Right ventricle myocardium (tissue), 1 donor: Measurements from ENCODE around the genes HOXD10, HOXD4 and PDE11A.

DNA sequence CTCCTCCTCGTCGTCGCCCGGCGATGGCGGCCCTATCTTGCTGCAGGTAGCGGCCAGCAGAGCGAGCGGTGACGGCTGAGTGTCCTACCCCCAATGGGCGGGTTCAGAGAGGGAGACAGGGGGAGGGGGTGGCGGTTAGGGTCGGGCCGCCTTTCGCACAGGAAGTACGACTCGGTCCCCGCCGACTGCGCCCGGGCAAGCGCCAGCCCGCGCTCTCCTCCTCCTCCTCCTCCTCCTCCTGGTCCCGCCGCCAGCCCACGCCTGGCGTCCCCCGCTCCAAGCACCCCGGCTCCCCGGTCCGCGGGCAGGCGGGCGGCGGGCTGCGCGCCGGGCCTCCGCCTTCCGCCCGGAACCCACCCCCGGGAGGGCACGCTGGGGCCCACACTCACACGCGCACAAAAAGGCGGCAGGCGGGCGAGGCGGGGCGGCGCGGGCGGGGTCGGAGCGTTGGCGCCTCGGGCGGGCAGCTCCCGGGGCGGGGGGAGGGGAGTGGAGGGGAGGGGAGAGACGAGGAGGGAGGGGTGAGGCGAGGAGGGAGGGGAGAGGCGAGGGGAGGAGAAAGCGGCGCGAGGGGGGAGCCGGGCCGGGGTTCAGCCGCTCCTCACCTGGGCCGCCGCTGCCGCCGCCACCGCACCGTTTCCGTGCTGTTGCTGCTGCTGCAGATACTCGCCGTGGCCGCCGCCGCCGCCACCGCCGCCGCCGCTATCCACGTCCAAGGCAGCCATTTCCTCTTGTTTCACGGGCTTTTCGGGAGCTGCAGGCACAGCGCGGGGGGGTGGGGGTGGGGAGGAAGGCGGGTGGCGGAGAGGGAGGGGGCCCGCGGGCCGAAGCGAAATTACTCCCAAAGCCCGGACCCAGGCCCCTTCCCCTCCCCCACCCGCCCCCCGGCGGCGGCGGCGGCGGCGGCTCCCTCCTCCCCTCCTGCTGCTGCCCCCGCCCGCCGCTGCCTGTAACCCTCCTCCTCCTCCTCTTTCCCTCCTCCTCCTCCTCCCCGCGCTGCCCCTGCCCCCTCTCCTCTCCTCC lies 1.1 kb downstream of the SP3 start:
- PRO-cap, 2 experiments, result peak in 2 of 2 experiments; most common plus-strand start position 163 of the sequence (in 2); most common minus-strand start position 25 of the sequence (in 2)

DNA sequence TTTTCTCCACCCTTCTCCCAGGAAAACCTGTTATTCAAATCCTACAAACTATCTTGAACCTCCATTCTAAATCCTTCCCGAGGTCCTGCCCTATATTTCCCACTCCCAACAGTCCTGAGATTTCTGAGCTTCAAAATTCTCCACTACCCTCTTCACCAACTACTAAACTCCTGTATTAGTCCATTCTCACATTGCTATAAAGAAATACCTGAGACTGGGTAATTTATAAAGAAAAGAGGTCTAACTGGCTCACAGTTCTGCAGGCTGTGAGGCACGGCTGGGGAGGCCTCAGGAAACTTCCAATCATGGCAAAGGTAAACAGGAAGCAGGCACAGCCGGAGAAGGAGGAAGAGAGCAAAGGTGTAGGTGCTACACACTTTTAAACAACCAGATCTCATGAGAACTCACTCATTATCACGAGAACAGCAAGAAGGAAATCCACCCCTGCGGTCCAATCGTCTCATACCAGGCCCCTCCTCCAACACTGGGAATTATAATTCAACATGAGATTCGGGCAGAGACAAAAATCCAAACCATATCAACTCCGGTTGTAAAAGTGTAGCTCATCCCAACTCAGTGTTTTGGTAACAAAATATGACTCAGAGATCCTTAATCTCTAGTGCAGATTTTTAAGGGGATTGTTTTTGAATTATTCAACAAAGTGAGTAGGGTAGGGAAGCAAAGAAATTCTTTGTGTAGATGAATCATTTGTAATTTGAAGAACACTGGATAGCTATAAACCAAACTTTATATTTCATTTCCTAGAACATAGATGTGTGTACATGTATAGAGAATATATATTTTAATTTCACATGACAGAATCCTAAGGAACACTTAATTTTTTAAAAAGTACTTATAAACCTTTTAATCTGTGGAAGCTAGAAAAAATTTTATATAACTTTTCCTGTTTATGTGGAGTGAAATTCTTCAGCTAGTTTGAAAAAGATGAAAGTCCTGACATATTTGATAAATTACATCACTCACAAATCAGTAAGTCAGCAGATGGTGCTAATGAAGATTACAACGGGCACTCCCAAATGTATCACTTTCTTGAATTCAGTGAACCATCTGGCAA lies 130.3 kb downstream of the OLA1 start:
- PRO-cap, 2 experiments, result no peak in any of the 2 experiments

DNA sequence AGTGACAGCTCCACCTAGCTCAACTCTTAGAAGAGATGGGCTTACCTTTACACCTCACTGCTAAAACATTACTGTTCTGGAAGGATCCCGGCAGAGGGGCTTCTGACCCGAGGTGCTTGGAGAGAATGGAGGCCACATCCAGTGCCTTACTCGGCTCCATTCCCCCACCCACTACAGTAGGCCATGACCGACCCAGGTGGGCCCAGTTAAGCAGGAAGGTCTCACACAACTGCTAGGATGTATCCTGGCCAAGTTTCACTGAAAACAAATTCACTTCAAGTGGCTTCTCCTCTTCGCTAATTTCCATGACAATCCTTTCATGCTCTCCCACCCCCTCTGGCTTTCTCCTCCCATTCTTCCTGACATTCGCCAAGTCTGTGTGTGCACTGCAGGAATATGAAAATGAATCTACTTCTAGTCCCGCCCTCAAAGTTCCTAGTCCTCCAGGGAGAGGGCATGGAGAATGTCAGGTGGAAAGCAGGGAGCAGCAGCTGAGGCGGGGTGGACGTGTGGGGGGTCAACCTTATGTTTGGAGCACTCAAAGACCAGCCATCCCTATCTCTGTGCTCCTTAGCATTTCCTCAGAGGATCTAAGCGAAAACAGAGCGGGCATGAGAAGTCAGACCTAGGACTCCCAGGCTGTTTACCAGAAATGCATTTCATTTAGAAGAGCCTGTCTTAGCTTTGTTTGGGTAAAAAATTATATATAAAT lies 11.8 kb downstream of the WIPF1 start:
- PRO-cap, 2 experiments, result no peak in any of the 2 experiments

- PRO-cap, 2 experiments, result no peak in any of the 2 experiments
Observed at GRCh38 chr2:174595887-174596243, 1.7 kb downstream of the WIPF1 start.

- PRO-cap, 2 experiments, result no peak in any of the 2 experiments
Observed at GRCh38 chr2:174611343-174611749, 13.7 kb upstream of the WIPF1 start.

- PRO-cap, 2 experiments, result no peak in any of the 2 experiments
Observed at GRCh38 chr2:174683462-174683942, 80.8 kb downstream of the CHRNA1 start.

DNA sequence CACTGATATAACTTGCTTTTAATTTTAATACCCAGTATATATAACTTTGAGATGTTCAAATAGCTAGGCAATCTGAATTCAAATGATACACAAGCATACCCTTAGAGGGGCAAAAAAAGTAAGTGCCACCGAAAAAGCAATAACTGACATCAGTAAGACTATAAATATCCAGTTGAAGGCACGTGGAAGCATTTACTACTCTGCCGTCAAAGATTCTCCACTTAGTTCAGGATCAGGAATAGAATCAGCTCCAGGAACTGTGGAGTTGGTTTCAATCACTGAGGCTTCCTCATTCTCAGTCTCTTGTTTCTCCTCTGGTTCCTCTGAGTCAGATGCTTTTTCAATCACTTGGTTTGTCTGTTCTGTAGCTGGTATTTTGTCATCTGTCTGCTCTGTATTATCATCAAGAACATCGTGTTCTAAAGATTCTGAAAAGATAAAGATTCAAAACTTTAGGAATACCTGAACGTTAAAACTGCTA lies 72.3 kb downstream of the LNPK start:
- PRO-cap, 2 experiments, result no peak in any of the 2 experiments

GRCh38 chr2:176001162-176002136 lies 618 bp downstream of the LNPK start:
- PRO-cap, 2 experiments, result peak in 2 of 2 experiments; most common plus-strand start chr2:176001664 (in 2); most common minus-strand start chr2:176001573 (in 1)

DNA sequence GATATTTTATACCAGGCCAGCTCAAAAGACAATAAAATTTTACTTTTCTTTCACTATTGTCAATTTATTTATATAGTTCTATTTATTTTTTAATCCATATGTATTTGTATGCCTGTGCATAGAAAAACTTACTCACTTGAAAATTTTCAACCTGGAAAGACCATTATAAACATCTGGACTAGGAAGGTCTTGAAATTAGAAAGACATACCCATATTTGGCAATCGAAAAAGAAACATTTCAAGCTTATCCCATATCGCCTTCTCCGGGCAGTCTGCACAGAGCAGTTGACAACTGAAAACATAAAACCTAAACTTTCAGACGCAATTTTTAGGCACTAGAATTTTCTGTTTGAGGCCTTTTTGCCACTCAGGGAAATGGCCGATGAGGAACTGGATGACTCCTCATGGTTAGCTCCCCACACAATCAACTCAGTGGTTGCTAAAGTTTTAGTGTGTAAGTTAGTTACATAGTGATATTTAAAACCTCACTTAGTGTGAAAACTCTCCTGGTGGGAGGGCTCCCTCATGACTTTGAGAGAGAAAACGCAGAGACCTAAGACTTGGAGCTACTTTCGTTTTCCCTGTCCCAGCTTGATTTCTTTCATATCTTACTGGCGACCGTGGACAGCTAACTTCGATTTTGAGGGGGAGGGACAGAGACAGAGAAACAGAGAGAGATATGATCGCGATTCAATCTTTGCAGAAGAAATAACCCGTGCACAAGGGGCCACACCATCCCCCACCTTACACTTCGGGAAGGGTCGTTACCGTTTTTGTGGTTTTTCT lies 3.2 kb upstream of the HOXD12 start:
- PRO-cap, 2 experiments, result no peak in any of the 2 experiments

DNA sequence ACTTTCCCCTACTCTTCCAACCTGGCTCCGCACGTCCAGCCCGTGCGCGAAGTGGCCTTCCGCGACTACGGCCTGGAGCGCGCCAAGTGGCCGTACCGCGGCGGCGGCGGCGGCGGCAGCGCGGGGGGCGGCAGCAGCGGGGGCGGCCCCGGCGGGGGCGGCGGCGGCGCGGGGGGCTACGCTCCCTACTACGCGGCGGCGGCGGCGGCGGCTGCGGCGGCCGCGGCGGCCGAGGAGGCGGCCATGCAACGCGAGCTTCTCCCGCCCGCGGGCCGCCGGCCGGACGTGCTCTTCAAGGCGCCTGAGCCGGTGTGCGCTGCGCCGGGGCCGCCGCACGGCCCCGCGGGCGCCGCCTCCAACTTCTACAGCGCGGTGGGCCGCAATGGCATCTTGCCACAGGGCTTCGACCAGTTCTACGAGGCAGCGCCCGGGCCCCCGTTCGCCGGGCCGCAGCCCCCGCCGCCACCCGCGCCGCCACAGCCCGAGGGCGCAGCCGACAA lies 455 bp downstream of the HOXD11 start:
- PRO-cap, 2 experiments, result no peak in any of the 2 experiments

DNA sequence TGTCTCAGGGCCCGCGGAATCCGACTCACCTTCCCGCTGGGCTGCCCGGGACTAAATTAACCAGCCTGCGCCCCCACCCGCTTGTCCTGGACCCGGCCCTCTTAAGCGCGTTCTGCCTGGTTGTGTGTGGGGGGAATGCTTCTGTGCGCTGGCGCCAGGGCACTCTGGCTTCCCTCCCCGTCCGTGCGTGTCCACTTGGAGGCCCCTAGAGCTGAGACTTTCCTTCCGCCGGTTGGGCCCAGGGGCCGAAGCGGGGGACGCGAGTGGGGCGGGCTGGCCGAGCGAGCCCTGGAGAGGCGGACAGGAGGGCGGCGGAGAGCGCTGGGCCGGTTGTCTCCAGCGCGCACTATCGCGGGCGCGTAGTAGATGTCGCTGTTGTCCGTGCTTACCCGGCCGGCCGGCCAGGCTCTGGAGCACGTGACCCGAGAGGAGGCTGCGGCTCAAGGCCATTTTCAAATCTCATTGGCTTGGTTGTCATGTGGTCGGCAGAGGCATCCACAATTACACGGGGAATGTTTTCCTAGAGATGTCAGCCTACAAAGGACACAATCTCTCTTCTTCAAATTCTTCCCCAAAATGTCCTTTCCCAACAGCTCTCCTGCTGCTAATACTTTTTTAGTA lies at the start of gene HOXD10:
TSS of gene HOXD10 (plus strand) at position 521 of the 621 bp plus-strand sequence.
- PRO-cap, 2 experiments, result no peak in any of the 2 experiments

- PRO-cap, 2 experiments, result no peak in any of the 2 experiments
Observed at GRCh38 chr2:176116953-176117840, 619 bp downstream of the HOXD10 start.

DNA sequence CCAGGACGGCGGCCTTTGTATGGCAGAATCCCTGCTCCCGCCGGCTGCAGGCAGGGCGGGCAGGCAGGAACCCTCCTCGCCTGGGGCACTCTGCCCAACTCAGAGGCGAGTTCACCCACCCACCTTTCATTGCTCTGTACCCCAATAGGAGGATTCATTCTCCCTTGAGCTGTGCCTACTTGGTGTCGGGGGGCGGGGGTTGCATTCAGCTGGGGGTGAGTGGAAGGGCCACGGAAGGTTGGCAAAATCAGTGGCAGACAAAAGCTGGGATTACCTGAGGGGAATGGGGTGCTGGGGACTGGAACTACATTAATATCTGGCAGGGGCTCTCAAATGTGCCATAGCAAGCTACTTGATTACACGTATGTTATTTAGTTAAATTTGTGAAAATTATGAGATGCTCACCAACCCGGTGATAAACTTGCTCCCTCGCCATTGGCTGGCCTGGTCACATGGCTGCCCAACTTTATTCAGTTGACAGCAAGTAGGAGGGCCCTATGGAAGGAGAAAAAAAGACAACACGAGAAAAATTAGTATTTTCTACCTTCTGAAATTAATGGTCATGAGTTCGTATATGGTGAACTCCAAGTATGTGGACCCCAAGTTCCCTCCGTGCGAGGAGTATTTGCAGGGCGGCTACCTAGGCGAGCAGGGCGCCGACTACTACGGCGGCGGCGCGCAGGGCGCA lies at the start of gene HOXD4:
TSS of gene HOXD4 (plus strand) at position 473 of the 688 bp plus-strand sequence.
- PRO-cap, 2 experiments, result no peak in any of the 2 experiments

- PRO-cap, 2 experiments, result no peak in any of the 2 experiments
Observed at GRCh38 chr2:176271539-176272265, 2.5 kb downstream of the MTX2 start.

DNA sequence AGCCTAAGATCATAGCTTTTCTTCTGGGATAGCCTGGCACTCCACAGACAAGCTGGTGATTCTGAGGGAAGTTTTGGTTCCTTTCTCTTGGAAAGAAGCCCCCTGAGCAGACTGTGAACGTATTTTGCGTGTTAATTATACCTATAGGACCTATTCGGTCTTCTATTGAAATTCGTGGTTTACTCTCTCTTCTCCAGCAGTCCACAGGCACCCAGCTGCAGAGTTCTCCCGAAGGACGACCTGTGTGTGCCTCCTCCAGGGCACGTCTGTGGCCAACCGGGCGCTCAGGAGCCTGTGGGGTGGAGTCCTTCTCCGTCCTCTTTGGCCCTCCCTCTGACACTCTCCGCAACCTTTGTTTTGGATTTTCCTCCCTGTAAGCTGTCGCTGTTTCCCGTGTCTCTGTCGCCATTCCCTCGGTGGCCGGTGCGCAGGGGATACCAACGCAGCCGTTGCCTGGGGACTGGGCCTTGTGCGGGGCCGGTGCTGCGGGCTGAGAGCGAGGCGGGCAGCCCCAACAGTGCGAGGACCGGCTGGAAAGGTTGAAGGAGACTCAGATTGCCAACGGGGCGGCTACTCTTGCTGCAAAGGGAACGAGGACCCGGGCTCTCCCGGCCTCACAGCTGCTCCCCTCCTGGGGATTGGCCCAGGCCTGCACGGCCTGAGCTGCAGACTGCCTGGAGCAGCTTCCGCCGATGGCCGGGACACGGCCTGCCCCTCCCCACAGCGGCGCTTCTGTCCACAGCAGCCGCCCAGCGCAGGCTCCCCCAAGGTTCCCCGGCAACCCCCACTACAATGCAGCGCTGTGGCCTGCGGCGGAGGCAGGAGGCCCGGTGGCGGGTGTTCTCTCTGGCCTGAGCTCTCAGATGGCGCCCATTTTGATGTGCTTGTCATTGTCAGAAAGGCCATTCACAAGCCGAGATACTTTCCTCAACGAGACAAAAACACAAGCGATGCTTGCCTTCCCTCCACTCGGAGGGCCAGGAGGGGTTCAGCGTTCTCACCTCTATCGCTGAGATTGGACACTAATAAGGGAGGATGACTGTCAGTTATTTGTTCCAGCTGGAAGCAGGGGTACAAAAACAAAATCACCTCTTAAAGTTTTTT lies 221.1 kb downstream of the MTX2 start:
- PRO-cap, 2 experiments, result peak in 1 of 2 experiments; most common plus-strand start position 682 of the sequence (in 1); most common minus-strand start position 640 of the sequence (in 1)

DNA sequence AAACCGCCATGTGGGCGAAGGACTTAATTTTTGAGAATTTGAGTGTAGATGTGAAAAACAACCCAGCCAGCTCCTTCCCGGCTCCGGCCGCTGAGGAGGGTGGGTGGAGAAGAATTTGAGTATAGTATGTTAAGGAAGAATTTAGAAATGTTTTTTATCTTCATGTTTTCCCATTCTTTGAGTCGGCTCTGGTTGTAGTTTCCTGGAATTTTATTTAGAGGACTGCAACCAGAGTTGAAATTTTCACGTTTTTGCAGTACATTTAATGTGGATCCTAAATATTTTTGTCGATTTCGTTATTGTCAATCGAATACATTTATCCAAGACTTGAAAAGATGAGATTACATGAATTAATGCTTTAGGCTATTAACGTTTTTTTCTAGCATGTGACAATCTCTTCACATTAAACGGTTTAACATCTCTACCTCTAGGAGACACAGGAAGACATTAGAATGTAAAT lies 1.0 kb downstream of the HNRNPA3 start:
- PRO-cap, 2 experiments, result no peak in any of the 2 experiments

- PRO-cap, 2 experiments, result no peak in any of the 2 experiments
Observed at GRCh38 chr2:177229302-177230222, 17.0 kb downstream of the HNRNPA3 start.

DNA sequence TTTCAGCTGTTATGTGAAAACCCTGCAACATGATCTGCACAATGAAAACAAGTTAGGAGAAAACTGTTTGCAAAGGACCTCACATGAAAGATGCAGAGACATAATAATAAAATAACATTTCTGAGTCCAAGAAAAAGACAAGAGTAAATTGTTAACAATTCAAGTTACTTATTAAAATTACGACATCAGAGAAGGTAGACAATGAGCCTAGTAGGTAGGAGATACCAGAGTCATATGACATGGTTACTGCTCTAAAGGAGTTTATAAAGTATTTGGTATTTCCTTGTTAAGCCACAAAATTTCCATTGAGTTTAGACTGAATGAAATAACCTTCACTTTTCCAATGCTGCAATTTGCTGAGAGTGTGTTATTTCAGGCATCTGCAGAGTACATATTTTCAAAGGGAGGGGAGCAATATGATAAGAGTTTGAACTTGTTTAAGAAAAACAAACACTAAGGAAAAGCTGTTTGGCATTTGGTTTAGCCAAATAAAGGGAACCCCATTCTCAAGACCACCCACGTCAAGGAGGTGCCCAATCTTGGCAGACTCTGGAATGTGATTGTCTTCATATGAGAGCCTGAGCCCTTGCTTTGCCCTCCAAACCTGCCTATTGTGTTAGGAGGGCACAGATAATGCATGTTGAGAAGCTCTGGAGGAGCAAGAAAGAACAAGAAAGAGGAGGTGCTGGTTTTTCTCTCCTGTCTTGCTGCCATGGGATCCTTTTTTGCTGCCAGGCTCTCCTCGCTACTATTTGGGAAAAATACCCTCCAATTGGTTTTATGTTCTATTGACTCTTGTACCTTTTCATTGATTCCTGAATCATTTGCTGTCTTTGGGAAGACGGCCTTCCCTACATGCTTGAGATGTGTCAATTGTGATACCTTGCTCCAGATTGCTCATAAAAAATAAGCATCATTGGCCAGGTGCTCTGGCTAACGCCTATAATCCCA lies 2.0 kb upstream of the NFE2L2 start:
- PRO-cap, 2 experiments, result no peak in any of the 2 experiments

DNA sequence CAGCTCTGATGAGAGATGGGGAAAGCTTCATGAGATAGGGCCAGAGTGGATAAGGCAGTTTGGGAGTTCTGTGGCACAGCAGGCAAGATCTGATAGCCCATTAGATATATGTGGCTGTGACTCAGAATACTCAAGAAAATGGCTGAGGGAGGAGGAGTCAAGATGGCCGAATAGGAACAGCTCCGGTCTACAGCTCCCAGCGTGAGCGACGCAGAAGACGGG lies 99.7 kb downstream of the PDE11A start:
- PRO-cap, 2 experiments, result no peak in any of the 2 experiments

DNA sequence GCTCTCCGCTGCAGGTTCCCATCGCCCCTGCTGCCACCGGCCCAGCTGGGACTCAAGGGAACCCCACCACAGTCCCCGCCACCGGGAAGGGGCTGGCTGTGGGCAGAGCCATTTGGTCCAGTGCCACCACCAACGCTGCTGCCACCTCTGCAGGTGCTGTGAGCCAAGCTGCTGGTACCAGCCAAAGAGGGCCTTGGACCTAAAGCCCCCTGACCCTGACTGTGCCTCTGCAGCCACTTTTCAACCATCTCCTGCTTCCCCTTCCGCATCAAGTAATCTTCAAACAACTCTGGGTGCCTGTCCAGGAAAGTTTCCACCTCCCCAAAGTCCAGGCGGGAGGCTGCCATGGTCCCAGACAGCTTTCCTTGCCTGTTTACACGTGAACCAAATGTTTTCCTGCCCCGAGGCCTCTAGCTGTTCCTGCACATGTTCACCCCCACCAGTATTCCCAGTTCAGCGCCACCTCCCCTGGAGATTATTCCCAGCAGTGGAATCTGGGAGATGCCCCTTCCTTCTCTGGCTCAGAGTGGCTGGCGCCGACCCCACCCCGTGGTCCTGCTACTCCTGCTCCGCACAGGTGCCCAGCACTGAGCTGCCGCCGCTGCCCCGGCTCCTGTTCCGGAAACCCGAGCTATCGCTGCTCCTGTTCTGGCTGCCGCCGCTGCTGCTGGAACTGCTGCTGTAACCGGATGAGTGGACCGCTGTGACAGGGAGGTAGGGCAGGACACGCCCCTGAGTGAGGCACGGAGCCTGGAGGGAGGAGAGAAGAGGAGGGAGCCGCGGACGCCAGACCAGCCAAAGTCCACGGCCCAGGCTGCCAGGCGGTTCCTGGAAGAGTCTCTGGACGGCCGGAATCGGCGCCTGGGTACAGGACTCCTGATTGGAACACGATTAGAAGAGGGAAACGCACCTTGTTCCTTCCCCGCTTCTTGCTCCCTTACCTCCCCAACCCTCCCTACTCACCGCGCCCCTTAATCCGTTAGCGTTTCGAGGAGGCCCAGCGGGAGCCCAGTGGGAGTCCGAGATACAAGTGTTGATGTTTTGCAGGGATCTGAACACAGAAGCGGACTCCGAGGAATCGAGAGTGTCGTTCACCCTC lies at the start of gene PDE11A:
TSS of gene PDE11A (minus strand) at position 687 of the 1,099 bp plus-strand sequence.
- PRO-cap, 2 experiments, result peak in 2 of 2 experiments; most common plus-strand start position 798 of the sequence (in 2); most common minus-strand start position 678 of the sequence (in 2)